Epithelial cell of alveolus of lung (primary cell): ENCODE data around the genes FAM180A and MTPN.

GRCh38 chr7:132451219-132451594 lies 125.1 kb downstream of the PLXNA4 start:
- RAMPAGE, long total RNA, result no peak
- RRBS, result no CpG with 5 or more reads among the region's 4 CpGs

DNA sequence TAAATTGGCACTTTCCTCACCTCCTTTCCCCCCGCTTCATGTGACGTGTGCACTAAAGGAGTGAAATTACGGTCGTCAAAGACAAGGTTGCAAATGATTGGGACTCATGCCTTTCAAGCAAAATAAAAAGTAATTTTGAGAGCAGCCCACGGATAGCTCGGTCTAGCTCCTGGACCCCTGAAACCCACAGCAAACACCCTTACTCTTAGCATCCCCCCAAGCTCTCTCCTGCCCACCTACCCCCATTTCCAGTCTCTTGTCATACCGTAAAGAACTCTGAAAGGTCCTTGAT lies 90.5 kb downstream of the PLXNA4 start:
- RAMPAGE, long total RNA, result no peak
- RRBS, result no CpG with 5 or more reads among the region's 7 CpGs

DNA sequence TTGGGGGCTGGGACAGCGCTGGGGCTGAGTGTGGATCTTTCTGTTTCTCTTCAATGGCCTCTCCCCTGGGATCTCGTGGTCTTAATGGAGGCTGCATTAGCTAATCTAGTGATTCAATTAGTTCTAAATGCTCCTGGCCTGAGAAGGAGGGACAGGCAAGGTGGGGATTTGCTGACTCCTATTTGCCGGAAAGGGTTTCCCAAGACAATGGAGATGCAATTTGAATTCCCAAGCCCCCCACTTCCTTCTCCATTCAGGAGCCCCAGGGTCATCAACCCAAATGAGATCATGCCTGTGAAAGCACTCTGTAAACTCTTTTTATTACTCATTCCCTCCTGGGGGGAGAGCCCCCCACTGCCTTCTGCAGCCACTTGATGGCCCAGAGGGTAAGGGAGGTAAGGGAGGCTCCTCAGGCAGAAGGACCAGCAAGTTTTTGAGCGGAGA lies 111.8 kb upstream of the PLXNA4 start:
- RAMPAGE, long total RNA, result no peak
- RRBS, result no CpG with 5 or more reads among the region's 4 CpGs

- RAMPAGE, long total RNA, result no peak
- RRBS, result no CpG with 5 or more reads among the region's 1 CpG
Measured at GRCh38 chr7:134546948-134547350, 2.0 kb upstream of the AKR1B15 start.

- RAMPAGE, long total RNA, result no peak
- RRBS, result no CpG with 5 or more reads among the region's 4 CpGs
Measured at GRCh38 chr7:134645537-134645797, 1.2 kb upstream of the BPGM start.

DNA sequence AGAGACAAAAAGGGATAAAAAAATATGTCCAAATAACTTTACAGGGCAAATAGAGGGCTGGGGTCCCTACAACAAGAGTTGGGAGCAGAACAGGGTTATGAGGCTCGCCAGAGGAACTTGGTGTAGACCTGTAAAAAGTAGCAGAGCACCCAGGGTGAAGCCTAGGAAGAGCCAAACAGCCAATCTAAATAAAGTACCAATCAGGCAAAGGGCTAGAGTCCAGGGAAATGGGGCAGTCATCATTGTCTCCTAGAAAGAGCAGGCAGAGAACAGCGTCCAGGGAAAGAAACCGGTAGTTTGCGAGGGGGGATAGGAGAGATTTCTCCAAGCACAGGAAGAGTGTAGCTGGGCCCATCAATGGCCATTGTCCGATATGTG lies 60.1 kb upstream of the CALD1 start:
- RAMPAGE, long total RNA, result no peak
- RRBS, result no CpG with 5 or more reads among the region's 5 CpGs

DNA sequence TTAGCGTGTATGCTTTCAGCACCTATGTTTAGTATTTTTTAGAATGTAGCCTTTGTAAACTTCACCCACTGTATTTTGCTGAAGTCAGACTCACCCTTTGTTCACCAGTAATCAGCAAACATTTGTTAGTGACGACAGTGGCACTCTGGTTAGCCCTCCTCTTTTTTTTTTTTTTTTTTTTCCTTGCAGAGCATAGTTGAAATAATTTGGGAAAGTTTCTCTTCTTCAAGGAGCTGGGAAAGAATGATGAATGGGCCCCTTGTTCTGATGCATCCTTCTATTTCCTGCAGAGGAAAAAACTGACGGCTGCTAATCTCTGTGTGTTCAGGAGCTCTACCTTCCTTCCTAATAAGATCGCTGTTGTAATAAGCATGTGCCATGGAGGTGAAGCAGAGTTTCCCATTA lies 59.4 kb upstream of the CALD1 start:
- RAMPAGE, long total RNA, result no peak
- RRBS, result no CpG with 5 or more reads among the region's 4 CpGs

DNA sequence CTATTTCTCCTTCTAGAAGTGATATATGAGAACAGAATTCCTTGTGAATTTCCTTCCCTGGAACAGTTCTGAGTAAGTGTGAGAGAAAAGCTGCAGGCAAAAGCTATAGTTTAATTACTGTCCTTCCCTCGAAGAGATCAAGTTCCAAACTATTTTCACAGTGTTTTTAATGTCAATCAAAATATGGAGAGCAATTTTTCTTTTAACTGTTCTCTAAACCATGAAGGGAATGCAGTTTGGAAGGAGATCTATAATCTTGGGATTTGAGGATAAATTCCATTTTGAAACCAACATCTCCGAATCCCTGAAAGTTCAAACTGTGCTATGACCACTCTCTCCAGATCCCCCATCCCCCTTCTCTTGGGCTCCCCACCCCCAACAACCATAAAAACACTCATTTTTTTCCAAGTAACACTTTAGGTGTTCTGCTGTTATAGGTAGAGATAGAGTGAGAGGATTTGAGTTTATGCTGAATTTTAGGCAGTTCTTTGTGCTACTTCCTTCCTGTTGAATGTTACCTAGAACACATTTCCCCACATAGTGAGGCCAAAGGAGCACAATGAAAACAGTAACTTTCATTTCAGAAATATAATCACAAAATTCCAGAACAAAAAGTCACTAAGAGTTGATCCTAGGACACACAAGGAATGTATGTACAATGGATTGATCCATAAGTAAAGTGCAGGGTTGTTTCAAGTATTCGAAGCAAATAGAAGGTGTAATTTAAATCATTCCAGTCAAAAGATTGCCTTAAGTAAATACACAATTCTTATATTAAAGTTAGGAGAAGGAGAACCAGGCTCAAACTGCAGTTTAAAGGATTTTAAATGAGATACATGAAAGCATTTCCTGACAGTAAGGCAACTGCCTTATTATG lies 1.9 kb downstream of the CALD1 start:
- RAMPAGE, long total RNA, result no peak
- RRBS, result no CpG with 5 or more reads among the region's 3 CpGs

DNA sequence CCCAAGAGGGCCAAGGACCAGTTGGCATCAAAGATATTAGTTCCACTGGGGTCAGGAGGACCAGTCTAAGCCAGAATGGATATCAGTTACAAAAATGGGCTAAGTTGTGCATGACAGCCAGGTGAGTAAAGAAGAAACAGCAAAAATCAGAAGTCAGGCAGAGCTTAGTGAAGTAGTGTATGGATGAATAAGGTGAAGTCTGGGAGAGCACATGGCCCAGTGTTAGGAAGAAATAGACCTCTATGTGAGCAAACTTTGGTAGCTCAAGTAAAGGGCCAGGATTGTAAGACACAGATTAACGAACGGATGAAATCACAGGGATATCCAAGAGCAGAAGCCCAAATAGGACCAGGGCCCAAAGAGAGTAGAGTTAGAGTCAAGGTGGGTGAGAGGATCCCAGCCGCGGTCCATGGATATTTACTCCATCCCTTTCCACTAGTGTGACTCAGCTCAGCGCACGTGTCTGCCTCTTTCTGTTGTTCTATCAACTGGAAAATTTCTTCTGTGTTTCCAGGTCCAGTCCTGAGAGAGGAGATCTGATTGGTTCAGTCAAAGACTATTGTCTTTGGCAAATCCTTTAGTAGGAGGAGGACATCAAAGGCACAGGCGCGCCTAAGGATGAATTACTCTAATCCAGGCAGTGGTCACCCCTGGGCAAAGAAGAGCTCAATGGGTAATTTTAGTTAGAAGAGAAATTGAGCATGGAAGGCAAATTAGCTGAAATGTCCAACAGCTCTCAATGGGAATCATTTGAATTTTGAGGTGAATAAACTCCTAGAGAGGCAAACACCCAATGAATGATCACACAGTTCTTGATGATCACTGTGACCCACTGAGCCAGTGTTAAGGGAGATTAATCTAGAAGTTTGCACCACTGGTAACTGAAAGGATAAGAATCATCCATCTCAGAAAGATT lies 5.2 kb downstream of the CALD1 start:
- RAMPAGE, long total RNA, result no peak
- RRBS, result no CpG with 5 or more reads among the region's 8 CpGs

GRCh38 chr7:134811927-134812334 lies 32.5 kb downstream of the CALD1 start:
- RAMPAGE, long total RNA, result no peak
- RRBS, result no CpG with 5 or more reads among the region's 2 CpGs

DNA sequence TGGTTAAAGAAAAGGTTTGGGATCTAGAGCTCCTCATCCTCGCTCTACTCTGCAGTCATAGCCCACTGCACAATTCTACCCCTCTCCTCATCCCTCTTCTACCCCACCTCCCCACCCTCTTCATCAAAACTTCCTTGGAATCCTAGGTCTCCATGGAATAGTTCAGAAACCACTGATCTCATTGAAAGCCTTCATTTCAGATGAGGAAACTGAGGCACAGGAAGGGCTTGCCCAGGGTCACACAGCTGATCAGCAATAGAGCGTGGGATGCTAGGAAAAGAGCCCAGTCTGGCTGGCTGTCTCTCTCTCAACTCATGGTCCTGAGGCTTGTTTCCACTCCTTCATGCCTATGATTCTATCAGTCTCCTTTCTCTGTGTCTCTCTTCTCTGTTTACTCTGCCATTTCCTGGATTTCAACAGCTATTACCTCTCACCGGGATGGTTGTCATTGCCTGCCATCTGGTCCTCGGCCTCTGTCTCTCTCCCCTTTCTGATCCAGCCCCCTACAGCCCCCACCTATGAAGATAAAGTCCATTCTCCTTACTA lies 93.5 kb upstream of the AGBL3 start:
- RAMPAGE, long total RNA, result no peak
- RRBS, result no CpG with 5 or more reads among the region's 4 CpGs

DNA sequence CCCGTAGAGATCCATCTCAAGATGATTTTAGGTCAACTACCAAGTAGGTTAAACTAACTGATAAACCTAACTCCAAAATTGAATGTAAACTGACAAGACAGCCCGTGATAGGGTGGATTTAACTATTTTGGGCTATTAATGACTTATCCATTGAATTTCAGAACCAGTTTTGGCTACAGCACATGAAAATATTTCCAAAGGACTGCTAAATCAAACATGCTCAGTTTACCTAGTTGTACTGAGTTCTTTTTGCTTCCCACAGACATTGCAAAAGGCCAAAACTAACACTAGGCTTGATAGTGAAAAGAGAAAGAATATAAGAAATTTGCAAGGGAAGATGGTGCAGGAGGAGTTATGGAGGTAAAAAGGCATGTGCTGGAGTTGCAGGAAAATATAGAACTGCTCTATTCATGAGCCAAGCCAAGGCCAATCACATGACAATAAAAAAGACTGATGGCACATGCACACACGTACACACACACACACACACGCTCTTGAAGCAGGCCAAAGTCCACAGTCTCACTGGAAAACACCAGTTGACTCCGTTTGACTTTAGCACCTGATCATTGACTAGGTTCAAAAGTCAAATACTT lies 76.0 kb upstream of the AGBL3 start:
- RAMPAGE, long total RNA, result no peak
- RRBS, result no CpG with 5 or more reads among the region's 5 CpGs

- RAMPAGE, long total RNA, result no peak
- RRBS, result no CpG with 5 or more reads among the region's 8 CpGs
Measured at GRCh38 chr7:135150804-135151975, 3.3 kb downstream of the TMEM140 start.

DNA sequence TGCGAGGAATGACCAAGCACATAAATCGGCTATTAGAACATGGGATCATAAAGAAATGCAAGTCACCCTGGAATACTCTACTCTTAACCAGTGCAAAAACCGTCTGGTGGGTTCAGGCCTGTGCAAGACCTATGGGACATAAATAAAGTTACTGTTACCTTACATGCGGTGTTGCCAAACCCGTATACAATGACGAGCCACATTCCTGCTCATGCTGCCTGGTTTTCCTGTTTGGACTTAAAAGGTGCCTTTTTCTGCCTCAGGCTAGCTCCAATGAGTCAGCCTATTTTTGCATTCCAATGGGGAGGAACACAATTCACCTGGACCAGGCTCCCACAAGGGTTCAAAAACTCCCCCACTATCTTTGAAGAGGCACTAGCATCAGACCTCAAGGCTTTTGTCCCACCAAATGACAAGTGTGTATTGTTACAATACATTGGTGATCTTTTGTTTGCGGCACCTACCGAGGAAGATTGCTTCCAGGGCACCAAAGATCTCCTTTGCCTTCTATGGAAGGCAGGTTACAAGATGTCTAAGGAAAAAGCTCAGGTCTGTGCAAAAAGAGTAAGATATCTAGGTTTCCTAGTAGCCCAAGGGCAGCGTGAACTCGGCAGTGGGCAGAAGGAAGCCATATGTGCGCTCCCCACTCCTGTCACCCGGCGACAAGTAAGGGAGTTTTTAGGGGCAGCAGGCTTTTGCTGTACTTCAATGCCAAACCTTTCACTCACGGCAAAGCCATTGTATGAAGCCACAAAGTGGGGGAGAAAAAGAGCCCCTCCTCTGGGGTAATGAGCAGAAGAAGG lies 7.0 kb upstream of the CYREN start:
- RAMPAGE, long total RNA, result no peak
- RRBS, result no CpG with 5 or more reads among the region's 14 CpGs

GRCh38 chr7:135188423-135189615 lies 18.3 kb upstream of the CYREN start:
- RAMPAGE, long total RNA, result no peak
- RRBS, result no CpG with 5 or more reads among the region's 20 CpGs

DNA sequence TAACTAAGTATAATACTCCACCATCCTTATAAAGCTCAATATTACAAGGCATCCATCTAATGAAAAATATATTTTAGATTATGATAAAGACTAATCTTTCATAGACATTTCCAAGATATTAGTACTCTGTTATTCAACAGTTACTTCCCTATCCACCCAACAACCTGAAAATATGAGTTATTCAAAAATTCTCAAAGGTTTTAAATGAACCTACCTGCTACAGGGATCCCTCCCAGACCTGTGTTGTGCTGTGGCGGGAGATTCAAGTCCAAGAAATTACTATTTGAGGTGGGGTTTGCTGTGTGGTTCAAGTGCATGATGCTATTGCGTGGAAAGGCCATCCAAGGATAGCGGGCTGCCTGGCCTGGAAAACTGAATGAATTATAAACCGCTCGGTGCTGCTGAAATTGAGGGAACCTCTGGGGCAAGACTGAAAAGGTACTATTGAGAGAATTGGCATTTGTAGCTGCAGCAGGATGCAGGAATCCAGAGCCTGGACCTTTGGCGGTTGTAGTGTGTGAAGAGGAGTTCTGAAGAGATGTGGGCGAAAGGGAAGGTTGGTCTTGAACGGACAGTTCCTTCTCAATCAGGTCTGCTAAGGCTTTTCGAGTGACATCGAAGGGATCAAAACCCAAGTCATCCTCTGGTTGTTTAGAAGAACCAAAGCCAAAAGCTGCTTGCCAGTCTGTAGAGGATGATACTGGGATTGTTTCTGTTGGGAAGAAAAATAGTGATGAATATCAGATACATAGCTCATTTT lies 116.0 kb downstream of the CNOT4 start:
- RAMPAGE, long total RNA, result no peak
- RRBS, result no CpG with 5 or more reads among the region's 10 CpGs

- RAMPAGE, long total RNA, result no peak
- RRBS, result no CpG with 5 or more reads among the region's 19 CpGs
Measured at GRCh38 chr7:135748342-135749203, at the start of gene FAM180A. TSS of gene FAM180A (minus strand) at chr7:135748813.

DNA sequence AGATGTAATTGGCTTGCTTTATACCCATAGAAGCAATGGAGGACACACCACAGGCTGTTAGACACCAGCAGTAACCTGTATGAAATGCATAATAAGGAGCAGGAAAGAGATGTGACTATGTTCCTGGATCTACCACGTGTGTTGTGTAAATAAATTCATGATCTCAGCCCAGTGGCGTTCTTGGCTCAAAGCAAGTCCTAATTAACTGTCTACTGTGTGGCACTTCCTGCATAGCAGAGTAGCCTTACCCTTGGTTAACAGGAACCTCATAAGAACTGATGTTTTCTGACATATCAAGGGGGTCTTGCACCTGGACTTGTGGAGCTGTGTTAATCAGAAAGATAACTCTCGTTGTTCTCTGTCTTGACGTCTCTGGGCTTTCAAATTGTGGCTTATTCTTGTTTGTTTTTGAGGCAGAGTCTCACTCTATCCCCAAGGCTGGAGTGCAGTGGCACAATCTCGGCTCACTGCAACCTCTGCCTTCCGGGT lies 25.7 kb upstream of the FAM180A start:
- RAMPAGE, long total RNA, result no peak
- RRBS, result no CpG with 5 or more reads among the region's 6 CpGs

DNA sequence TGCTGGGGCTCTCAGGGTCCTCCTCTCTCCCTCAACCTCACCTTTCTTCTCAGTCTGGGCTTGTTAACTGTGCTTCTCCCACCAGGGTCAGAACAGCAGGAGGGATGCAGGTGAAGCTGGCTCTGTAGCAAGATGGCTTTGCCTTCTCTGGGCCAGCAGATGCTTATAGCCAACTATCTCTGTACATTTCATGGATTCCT lies 93.1 kb upstream of the FAM180A start:
- RAMPAGE, long total RNA, result no peak

- RAMPAGE, long total RNA, result no peak
- RRBS, result 3% methylated on average over 10 of the region's 60 CpGs
Measured at GRCh38 chr7:135976471-135977699, at the start of gene MTPN. TSS of gene MTPN (minus strand) at chr7:135977359.